Ishikawa (cell line): ENCODE measurements around a stretch of chr5.

DNA sequence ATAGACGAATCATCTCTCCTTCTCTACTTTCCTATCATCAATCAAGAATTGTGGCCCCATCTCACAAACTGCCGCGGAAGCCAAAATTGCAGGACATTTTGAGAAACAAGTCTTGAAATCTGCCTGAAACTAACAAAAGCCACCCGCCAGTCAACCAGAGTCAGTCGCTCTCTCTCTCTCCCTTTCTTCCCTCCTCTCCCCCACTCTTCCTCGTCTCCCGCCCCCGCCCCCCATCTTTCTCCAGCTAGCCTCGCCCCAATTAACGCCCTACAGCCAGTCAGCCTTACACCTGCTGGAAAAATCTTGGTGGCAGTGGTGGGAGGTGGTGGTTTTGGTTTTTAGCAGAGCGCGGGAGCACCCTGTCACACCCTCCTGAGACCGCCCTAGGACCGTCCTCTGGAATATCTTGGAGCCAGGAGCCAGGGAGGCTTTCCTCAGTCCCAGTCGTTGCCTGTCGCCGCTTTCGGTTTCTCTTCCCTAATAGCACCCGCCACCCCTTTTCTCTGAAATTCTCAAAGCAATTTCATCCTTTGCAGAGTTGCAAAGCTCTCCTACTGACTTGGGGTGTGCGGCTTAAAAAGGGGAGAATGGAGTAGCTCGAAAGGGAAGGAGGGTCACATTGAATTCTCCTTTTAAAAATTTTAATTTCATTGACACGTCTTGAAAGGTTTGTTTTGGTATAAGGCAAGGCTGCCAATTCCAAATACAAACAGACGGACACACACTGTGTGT, 301.1 kb downstream of the PARP8 start:
- RRBS, result no CpG with 5 or more reads among the region's 23 CpGs

DNA sequence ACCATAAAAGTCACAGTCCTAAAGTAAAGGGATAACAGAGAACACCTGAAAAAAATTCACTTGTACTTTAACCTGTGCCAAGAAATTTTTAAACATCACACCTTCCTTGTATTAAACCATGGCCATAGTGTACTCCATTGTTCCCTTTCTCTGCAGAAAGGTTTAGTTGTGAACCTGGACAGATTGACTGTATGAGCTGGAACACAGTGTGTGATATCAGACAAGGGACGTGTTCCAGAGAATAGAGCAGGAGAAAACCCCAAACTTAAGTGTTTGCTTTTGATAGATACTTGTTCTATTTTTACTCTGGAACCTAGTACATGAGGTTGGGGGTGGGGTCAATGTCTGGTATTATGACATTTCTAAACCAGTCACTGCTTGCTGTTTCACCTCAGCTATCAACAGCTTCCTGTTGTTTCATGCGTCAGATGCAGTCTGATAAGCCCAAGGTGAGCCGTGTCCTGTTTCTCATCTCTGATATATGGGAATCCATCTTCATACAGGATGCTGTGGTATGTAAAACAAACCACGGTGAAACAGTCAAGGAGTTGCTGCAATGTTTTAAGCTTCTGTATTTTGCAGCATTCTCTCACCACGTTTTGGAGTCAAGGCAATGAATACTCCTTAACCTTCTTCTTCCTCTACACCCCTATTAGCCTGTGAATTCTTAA, 62.4 kb upstream of the ITGA1 start:
- RRBS, result no CpG with 5 or more reads among the region's 5 CpGs

DNA sequence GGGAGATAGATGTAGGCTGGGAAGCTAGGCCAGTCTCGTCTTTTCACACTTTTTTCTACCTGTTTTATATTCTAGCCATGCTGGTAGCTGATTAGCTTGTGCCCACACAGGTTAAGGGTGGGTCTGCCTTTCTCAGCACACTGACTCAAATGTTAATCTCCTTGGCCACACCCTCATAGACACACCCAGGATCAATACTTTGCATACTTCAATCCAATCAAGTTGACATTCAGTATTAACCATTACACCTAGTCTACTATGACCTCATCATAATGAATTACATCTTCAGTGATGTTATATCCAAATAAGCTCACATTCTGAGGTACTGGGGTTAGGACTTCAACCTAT, 42.3 kb upstream of the ITGA1 start:
- RRBS, result no CpG with 5 or more reads among the region's 1 CpG

DNA sequence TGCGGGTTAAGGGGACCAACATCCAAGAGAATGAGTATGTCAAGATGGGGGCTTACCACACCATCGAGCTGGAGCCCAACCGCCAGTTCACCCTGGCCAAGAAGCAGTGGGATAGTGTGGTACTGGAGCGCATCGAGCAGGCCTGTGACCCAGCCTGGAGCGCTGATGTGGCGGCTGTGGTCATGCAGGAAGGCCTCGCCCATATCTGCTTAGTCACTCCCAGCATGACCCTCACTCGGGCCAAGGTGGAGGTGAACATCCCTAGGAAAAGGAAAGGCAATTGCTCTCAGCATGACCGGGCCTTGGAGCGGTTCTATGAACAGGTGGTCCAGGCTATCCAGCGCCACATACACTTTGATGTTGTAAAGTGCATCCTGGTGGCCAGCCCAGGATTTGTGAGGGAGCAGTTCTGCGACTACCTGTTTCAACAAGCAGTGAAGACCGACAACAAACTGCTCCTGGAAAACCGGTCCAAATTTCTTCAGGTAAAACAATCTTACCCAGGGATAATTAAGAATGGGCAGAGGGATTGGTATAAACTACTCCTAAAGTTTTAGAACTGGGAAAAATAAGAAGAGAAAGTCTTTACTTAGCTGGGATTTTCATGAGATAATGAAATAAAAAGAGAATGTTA, 13.0 kb downstream of the ITGA1 start:
- RRBS, result no CpG with 5 or more reads among the region's 15 CpGs

DNA sequence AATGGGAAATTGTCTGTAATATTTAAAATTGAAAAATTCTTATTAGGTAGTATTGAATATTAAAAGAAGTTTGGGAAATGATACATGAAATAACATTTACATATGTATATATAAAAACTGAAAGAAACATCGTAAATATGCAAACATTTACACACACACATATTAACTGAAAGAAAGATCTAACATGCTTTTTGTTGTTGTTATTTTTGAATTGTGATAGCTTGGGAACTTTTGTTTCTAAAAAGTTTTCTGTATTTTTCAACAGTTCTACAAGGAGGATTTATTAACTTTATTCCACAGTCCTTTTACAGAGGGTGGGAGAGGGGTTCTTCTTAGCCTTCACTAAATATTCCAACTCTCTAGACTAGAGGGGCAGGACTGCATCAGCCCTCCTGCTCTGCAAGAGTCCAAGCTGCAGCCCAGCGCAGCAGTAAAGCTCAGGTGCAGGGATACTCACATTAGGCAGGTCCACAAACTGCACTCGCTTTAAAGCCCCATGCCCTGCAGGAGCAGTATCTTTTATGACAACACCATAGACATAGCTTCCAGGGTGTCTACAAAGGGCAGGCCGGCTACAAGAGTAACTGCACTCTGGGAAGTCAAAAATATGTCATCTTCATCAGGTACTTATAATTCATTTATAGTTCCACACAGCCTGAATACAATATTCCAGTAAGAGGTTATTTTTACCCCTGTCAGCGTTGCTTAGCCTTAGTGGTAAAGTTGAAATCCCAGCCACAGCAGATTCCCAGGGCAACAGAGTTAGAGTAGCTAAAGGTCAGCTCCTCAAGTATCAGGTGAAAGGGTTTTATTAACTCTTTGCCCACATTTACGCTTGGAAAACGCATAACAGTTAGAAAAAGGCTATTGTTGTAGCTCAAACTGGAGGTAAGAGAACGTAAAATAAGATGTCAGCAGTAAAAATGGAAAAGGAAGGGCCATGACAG, 82.5 kb upstream of the ITGA2 start:
- RRBS, result no CpG with 5 or more reads among the region's 8 CpGs

DNA sequence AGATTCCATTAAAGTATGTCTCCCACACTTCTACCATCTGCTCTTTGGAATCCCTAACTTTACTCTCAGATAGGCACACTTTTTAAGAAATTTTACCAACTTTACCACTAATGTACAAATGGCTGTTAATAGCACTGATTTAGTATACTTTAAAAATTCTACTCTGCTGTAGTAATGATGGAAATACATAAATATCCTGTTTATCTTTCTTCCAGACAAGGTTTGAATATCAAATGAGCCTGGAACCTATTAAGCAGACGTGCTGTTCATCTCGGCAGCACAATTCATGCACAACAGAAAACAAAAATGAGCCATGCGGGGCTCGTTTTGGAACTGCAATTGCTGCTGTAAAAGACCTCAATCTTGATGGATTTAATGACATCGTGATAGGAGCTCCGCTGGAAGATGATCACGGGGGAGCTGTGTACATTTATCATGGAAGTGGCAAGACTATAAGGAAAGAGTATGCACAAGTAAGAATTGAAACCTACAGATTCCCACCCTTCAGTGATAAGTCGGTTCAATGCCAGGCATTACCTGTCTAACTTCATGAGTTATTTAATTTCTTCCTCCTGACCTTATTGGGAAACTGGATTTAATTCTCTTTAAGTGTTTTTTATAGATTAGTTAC, 79.1 kb upstream of the ITGA2 start:
- RRBS, result no CpG with 5 or more reads among the region's 8 CpGs

DNA sequence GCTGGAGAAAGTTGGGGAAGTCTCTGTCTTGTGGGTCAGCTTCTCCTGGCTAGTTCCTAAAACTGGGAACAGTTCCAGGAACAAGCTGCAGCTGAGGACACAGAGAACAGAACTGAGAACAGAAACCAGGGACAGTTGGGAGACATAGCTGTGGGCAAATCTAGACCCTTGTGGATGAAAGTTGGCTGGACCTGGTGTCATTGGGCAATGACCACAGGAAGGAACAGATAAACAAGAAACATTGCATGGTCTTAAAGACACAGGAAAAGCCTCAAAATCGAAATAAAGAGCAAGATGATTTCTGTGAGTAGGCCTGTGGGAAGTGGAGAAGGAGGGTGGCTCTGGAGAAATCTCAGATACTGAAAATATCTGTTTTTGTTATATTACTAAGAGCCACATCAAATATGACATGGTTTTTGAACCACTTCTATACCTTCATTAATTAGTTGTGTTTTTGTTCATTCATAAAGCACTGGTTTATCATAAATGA, 58.4 kb upstream of the MOCS2 start:
- RRBS, result no CpG with 5 or more reads among the region's 1 CpG

GRCh38 chr5:54268084-54268839, 42.1 kb downstream of the ARL15 start:
- RRBS, result no CpG with 5 or more reads among the region's 16 CpGs

- RRBS, result under 1% methylated on average over 7 of the region's 50 CpGs
Observed at GRCh38 chr5:54310632-54311789, 638 bp upstream of the ARL15 start.

DNA sequence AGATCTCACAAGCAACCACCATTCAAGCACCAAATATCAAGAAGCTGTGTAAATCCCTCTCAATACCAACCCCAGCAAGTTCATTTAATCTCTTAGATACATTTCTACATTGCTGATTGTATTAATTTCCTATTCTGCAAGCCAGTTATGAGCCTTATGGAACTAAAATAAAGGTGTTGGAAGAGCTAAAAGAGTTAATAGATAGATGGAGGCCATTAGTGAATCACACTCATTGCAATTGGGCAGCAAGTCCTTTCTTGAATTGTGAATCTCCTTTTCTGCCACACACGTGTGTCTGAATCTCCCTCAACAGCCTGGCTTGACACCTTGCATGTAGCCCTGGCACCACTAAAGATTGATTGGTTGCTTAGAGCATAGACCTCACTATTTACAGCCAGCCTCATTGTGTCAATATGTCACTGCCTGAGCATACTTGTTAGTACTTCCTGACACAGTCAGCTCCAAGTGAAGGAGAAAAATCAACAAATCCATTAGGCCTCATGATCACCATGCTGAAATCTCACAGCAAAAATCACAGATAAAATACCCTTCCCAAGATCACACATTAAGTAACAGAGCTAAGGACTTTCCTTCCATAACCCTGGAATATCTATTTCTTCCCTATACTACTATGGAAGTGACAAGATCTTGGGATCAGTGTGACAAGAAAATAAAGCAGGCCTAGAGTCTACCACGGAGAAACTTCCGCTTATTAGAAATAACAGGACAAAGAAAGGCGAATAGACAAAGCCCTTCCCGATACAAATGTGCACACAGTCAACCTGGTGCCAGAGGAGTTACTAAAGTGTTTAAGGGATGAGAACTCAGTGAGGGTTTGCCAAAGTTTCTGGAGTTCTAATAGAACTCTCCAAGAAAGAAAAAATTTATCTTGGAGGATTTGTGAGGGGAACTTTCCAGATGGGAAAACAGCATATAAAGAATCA, 5.4 kb upstream of the ARL15 start:
- RRBS, result no CpG with 5 or more reads among the region's 5 CpGs

GRCh38 chr5:54742207-54742953, 224.8 kb downstream of the SNX18 start:
- RRBS, result no CpG with 5 or more reads among the region's 8 CpGs

DNA sequence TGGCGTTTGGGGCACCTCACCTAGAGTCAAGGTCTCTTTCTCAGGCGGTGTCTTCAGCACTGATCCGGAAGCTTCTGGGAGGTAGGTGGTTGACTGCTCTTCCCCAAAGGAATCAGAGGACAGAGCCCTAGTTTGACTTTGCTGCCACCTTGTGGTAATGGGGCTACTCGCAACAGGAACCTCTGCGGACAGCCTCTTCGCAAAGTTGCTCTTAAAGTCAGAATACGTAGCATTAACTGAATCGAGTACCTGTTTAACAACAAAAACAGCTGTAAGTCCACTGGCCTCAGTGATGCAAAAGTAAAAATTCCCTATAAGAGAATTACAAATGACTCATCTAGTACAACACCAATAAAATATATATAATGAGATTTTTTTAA, 13.4 kb upstream of the GPX8 start:
- RRBS, result no CpG with 5 or more reads among the region's 8 CpGs

DNA sequence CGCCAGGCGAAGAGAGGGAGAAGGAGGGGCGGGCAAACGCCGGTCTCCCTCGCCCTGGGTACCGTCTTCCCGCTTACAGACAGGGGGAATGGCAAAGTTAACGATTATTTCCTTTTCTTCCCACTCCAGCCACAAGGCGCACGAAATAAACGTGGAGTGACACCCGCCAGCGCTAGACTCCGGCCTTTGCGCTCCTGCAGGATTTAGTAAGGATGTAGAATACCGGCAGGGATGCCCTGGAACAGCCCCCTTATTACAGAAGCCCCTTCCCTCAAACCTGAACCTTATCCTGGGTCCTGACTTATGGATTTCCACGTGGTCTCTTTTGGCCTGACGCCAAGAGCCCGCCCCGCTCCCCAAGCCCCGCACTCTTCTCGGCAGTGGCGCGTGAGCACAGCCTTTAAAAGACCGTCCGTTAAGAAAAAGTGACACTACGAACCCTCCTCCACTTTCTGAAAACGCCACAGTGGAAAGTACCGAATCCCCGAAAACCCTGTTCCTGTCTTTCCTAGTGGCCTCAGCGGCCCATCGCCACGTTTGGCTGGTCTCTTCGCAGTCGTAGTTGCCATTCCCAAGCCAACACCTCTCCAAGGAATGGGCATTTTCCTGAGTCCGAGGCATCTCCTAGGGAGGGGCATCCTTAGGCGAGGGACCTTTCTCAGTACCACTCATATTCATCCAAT, 541 bp upstream of the MCIDAS start:
- RRBS, result 4% methylated on average over 4 of the region's 38 CpGs

GRCh38 chr5:55424780-55425414, 109.9 kb downstream of the PLPP1 start:
- RRBS, result no CpG with 5 or more reads among the region's 2 CpGs

DNA sequence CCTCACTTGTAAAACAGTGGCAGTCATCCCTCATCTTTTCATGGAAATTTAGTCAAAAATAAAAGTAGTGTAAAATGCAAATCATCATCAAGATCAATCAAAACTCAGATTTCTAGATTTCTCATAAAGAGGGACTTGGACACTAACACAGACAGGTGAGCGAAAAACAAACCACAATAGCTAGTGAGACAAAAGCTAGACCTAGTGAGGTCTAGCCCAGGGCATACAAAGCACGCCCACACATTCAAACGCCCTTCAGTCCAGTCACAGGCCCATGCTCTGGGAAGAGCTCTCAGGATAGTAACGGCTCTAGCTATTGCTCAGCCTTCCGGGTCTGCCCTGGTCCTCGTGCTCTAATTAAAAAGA, 94.7 kb downstream of the PLPP1 start:
- RRBS, result no CpG with 5 or more reads among the region's 6 CpGs

DNA sequence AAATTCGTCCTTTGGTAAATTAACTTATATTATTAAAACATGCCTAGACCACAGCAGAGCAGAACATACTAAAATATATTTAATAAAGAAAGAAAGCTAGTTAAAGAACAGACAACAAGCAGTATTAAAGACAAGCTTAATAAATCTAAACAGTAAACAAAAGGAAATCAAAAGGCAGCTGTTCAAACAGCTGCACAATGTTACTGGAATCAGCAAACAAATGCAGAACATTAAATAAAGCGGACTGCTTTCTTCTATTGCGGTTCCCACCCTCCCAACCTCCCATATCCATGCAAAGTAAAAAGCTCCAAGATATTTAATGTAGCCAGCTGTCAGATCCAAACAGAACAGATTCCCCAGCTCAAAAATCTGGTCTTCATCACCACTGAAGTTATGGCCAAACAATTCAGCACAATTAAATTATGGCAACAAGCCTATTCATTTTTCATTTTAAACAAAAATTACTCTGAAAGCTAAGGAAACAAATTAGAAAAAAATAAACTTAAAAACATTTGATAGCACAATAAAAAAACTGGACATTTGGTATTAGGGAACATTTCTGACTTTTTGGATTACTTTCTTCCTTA, 76.0 kb downstream of the SLC38A9 start:
- RRBS, result no CpG with 5 or more reads among the region's 3 CpGs

DNA sequence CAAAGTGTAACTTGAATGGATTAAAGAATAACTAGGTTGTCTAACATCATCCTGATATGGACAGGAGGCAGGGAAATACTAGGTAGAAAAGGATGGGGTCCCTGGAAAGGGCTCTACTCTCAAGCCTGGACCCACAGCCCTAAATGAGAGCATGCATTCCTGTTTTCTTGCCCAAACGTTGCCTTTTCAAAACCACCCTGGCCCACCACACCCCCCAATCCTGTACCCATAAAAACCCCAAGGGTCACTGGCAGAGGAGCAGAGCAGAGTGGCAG, 58.2 kb upstream of the IL6ST start:
- RRBS, result no CpG with 5 or more reads among the region's 1 CpG

DNA sequence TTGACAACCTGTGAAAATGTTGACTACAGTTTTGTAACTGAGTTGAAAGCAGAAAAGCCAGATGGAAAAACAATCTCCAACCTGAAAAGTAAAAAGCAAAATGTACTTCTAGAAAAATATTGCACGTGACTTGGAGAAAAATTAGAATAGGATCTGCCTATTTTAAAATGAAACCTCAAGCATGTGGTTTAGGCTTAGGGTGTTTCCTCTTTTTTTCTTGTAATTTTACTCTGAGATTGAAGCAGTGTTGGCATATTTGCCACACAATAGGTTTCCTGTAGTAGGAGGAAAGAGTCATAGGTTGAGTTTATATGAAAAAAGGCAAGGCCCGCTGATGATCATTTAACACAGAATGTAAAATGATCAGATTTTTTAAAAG, 76.4 kb upstream of the IL6ST start:
- RRBS, result no CpG with 5 or more reads among the region's 2 CpGs

DNA sequence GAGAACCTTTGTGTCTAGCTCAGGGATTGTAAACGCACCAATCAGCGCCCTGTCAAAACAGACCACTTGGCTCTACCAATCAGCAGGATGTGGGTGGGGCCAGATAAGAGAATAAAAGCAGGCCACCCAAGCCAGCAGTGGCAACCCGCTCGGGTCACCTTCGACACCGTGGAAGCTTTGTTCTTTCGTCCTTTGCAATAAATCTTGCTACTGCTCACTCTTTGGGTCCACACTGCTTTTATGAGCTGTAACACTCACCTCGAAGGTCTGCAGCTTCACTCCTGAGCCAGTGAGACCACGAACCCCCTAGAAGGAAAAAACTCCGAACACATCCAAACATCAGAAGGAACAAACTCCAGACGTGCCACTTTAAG, 63.2 kb upstream of the ANKRD55 start:
- RRBS, result no CpG with 5 or more reads among the region's 11 CpGs